PC-3 (cell line): ENCODE measurements around the genes FAM114A2 and GALNT10.

- RAMPAGE, long total RNA, result no peak
Observed at GRCh38 chr5:154015397-154015766, 23.3 kb downstream of the FAM114A2 start.

GRCh38 chr5:154038172-154039479 is at the start of gene FAM114A2:
TSS of gene FAM114A2 (minus strand) at chr5:154038910.
- RAMPAGE, long total RNA, result no peak

DNA sequence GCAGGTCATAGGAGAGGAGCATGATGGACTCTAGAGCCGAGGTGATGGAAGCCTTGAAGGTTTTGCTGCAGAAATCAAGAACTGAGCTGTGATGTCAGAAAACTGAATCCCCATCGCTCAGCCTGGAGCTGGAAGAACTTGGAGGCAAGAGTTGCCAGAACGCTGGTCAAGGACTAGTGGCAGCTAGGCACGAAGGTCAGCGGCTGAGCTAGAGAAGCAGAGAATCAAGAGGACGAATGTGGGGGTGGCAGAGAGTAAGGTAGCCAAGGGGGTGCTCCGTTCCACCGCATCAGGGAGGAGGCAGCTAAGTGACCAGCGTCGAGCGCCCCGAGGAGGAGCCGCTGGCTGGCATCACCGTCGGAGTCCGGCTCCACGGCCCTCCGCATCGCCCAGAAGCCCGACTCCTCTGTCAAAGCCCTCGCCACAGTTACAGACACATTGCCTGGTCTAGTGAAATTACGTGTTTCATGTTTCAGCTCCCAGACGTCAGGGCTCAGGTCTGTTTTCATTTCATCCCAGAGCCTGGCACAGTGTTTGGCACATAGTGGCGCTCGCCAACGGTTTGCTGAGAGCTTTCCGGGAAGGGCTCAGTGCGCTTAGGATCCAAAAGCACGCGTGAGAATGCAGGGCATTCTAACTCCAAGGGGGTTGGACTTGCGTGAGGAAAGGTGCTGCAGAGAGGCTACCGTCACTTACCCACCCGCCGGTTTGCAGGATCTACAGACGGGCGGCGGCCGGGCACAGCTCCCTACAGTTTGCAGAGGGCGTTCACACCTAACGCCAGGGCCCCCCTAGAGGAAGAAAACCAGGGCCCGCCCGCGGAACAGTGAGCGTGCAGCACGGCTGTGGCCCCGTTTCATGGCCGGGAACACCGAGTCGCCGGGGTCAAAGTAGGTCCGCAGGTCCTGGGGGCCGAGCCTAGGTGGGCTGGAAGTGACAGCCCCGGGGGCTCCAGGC is 955 bp upstream of the GALNT10 start:
- RAMPAGE, long total RNA, result no peak

- RAMPAGE, long total RNA, result no peak
Observed at GRCh38 chr5:154190257-154191481, at the start of gene GALNT10. TSS of gene GALNT10 (plus strand) at chr5:154190733.

DNA sequence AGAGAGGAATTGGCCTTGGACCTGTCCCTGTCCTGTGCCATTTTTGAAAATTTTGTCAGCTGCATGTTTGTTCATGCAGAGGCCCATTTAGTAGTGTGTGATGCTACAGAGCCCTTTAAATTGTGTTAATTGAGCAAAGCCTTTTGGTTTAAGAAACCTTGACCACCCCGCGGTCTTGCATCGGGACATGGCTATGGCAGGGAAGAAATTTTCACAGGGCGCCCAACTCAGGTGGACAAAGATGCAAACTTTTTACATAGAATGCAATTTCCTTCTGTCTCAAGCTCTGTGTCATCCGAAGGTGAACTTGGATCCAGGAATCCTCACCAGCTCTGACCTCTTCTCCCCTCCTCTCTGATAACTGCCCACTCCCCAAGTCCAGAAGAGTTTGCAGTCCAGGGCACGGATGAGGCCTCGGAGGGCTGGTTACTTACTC is 93.1 kb upstream of the SAP30L start:
- RAMPAGE, long total RNA, result no peak

DNA sequence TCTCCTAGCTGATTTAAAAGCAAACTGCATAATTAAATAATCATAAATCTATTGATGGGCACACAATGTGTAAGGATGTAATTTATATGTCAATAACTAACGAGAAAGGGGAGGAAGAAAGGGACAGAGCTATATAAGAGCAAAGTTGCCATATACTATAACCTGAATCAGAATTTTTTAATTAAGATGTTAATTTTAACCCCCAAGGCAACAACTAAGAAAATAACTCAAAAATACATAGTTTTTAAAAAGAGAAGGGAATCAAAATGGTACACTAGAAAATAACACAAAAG is 22.9 kb upstream of the SAP30L start:
- RAMPAGE, long total RNA, result no peak

DNA sequence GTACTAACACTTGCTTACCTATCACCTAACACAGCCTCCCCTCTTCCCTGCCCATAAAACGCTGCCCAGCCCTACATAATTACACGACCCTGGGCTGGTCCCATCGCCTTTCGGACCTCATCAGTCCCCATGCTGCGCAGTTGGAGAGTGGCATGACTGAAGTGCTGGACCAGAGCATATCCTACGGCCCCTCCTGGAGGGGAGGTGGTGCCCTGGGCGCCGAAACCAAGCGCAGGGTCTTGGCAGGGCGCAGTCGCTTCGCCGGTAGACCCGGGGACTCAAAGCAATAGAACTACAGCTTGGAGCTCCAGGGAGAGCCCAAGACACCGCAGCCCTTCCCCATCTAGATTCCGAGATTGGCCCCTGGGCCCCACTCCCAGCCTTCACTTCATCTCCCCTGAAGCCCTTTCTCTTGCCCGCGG is 969 bp upstream of the SAP30L start:
- RAMPAGE, long total RNA, result no peak

DNA sequence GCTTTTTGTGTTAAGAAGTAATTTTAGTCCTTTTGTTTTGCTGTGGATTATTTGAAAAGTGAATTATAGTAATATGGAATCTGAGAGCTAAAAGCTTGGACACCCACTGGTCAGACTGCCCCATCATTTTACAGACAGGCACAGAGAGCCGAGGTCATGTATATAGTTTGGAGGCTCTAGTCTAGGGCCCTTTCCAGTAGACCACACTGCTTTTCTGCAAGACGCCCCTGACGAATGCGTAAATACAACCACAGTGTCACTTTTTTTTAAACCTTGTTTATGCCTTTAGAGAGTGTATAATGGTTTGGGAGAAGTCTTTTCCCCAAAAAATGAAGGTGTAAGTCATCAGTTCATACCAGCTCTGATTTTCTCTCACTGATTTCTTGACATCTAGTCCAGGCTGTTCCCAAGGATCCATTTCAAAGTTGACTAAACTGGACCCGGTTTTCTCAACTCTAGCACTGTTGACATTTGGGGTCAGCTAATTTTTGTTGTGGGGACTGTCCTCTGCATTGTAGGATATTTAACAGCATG is 5.6 kb downstream of the SAP30L start:
- RAMPAGE, long total RNA, result no peak

DNA sequence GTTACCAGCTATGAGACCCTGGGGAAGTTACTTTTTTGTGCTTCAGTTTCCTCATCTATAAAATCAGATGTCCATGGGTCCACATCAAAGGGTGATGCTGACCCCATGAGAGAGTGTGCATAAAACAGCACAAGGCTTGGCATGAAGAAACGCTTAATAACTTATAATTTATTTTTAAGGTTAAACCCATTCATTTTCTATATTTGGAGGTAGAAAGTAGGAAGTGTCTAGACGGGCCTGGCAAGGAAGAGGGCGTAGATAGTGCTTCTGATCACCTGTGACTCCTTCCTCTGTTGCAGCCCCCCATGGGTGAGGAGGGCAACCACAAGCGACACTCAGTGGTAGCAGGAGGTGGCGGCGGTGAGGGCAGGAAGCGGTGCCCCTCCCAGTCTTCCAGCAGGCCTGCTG is 36.8 kb downstream of the FAXDC2 start:
- RAMPAGE, long total RNA, result no peak

- RAMPAGE, long total RNA, result no peak
Observed at GRCh38 chr5:154813996-154815196, 36.0 kb downstream of the FAXDC2 start.

GRCh38 chr5:154815589-154816320 is 34.6 kb downstream of the FAXDC2 start:
- RAMPAGE, long total RNA, result no peak

DNA sequence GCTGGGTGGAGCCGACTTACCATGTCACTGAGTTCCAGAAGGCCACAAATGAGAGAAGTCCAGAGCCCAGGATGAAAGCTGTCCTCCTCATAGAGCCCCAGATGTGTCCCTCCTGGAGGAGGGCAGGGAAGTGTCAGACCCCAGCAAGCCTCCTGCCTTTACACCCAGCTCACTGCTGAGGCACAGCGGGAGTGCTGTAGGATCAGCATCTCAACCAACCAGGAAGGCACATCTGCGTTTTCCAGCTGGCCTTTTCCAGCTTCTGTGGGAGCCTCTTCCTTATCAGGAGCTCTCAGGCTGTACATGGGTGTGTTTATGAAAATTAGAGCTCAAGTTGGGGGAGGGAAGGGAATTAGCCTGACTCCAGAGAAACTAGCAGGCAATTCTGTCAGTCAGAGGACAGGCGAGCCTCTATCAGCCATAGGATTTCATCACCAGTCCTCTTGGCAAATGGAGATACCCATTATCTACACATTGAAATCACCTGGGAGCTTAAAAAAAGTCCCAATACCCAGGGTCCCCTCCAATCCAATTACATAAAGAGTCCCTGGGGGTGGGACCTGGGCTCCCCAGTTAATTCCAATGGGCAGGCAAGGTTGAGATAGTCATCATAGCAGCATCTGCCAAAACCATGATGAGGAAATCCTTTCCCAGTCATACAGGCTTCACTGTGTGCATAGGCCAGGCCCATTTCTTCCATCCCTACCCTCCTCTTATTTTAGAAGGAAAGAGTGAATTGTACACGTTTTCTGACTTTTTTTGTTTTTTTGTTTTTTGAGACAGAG is 15.4 kb downstream of the FAXDC2 start:
- RAMPAGE, long total RNA, result no peak

DNA sequence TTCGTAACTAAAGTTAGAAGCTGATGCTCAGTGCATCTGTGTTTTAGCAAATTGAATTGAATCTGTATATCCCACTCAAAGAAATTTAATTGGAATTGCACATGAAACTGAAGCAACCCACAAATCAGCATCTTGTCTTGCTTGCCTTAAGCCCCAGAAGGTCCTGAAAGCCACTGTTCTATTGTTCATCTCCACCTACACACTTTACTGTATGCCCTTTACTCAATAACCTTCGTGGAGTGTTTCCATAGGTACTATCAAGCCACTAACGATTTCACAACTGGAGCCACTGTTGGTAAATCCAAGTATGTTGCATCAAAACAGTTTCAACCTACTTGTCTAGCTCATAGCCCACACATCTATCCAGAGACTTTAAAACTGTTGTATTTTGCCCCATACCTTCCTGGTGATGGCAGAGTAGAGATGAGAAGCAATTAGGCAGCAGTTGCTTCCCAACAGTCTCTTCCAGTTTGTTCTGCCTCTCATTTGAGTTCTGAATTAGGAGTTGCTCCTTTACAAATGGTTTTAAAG is 706 bp downstream of the FAXDC2 start:
- RAMPAGE, long total RNA, result no peak

GRCh38 chr5:154859767-154859944 is 1.2 kb downstream of the CNOT8 start:
- RAMPAGE, long total RNA, result no peak

GRCh38 chr5:154868588-154868963 is 10.1 kb downstream of the CNOT8 start:
- RAMPAGE, long total RNA, result no peak

DNA sequence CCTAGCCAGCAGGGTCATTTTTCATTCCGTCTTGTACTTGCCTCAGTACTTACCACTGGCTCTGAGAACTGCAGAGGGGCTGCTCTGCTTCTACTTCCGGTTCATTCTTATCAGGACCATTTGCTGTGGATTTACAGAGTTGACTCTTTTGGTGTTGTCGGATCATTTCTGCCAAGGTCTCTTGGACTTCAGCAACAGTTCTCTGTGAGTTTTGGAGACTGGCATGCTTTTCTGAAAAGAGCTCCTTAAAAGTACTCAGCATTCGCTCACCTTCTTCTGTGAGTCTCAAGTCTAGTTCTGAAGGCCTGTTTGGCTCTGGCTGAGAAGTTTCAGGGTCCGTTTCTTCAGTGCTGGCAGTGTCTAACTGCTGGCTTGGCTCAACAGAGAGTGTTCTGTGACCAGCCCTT is 32.8 kb downstream of the CNOT8 start:
- RAMPAGE, long total RNA, result no peak

DNA sequence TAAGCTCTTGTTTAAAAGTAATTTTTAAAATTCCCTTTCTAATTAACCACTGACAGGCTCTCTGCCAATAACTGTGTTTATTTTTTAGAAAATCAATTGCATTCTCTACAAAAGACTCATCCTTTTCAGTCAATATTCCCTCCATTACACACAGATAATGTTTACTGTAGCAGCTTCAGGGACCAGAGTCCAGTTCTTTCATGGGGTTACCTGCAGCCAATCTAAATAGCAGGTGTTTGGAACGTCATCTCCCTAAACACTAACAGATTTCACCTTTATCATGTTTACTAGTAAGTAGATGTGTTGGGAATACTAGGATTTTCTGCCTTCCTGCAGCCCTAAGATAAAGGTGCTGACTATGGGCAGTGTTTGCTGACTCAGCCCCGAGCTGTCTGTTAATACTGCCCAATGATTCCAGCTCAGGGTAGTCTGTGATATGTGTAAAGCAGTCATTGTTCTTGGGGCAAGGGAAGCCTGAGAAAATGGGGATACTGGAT is 446.9 kb downstream of the KIF4B start:
- RAMPAGE, long total RNA, result no peak

DNA sequence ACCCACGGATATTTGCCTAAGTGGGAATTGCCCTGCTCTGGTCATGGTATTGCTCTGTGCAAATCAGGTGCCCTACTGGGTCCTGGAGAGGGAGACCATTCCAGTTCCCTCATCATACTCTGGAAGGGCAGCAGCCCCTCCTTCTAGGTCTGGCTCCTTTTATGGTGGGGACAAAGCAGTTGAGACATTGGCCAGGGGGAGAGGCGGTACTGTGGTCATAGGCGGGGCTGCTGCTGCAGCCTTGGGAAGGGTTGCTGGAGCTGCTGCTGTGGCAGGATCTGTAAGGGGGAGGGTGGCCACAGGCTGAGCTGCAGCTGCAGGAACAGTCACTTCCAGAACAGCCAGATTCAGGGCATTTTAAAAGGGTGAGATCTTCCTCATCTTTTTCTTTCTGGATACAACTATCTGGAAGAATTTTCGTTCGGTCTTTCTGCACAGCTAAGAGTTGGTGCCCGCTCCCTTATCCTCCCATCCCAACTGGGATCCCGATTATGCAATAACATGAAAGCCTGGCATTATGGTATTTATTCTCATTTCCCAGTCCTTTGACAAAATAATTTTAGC is 232.9 kb upstream of the SGCD start:
- RAMPAGE, long total RNA, result no peak

DNA sequence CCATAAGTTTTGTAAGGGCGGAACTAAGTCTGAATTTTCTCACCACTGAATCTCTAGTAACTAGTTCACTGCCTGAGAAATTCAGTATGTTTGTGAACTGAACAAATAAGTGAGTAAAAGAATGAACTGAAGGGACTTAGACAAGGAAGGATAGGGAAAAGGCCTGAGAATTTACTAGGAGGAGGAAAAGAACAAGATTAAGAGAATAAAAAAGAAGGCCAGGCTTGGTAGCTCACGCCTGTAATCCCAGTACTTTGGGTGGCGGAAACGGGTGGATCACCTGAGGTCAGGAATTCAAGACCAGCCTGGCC is 122.3 kb downstream of the SGCD start:
- RAMPAGE, long total RNA, result no peak

GRCh38 chr5:156913788-156914817 is 48.9 kb downstream of the TIMD4 start:
- RAMPAGE, long total RNA, result no peak